Colic lymph node (tissue), 1 donor: ENCODE data around the gene NOTCH2NLR.

- PRO-cap = no peak
Observed at GRCh38 chr1:117659620-117660342, 53.9 kb downstream of the TENT5C start.

GRCh38 chr1:117820923-117821366 is 108.5 kb downstream of the GDAP2 start:
- PRO-cap = no peak

DNA sequence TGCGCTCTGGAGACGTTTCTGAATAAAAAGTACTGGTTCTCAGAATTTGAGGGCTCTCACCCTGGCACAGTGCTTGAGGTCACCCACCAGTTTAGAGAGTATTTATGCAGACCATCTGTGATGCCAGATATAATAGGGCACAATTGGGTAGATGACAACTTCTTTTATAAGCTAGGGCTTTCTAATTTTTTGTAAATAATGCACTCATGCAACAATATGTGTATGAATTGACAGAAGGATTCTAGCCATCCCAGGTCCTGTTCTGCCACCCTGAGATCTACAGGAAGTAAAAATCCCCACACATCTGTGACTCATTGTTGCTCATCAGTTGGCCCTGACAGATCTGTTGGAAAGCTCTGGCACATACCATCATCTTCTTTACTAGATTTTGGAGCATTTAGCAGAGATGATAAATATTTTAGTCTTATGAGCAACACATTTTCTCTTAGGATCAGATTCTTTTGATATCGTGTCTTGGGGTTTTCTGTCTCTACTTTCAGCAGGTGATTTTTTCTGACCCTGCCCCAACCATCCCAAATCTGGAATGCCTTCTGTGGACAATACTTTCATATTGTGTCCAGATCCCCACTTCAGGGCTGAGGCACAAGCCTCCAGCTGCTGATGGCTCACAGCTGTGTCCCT is 103.0 kb downstream of the GDAP2 start:
- PRO-cap = no peak

- PRO-cap = no peak
Observed at GRCh38 chr1:118812472-118812867, 175.7 kb downstream of the TBX15 start.

- PRO-cap = no peak
Observed at GRCh38 chr1:118988524-118988748, 293 bp upstream of the TBX15 start.

DNA sequence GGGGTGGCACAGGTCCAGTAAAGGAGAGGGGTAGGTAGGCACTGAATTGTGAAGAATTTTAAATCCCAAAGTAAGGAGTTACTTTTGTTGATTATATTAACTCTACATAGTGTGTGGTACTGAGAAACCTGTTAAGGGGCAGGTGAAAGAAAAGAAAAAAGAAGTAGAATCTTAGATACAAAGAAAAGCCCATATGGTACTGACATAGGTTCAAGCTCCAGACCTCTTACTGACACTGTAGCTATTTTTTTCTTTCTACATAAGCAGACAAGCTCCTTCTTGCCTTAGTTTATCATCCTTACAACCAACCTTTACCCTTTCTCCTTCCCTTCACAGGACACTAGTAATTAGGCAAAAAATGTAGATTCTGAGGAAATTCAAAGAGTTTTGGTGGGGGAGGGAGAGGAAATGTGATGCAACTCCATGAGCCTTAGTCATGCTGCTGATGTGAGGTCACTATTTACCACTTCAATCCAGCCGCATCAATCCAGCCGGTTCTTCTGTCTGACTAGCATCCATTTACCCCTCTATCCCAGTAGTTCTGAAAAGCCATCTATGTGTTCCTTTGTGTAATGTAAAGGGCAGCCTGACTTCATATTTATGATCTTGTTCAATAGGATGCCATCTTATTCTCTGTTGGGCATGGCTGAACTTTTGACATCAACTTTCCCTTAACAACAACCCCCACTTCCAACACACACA is 2.3 kb downstream of the ZNF697 start:
- PRO-cap = no peak

DNA sequence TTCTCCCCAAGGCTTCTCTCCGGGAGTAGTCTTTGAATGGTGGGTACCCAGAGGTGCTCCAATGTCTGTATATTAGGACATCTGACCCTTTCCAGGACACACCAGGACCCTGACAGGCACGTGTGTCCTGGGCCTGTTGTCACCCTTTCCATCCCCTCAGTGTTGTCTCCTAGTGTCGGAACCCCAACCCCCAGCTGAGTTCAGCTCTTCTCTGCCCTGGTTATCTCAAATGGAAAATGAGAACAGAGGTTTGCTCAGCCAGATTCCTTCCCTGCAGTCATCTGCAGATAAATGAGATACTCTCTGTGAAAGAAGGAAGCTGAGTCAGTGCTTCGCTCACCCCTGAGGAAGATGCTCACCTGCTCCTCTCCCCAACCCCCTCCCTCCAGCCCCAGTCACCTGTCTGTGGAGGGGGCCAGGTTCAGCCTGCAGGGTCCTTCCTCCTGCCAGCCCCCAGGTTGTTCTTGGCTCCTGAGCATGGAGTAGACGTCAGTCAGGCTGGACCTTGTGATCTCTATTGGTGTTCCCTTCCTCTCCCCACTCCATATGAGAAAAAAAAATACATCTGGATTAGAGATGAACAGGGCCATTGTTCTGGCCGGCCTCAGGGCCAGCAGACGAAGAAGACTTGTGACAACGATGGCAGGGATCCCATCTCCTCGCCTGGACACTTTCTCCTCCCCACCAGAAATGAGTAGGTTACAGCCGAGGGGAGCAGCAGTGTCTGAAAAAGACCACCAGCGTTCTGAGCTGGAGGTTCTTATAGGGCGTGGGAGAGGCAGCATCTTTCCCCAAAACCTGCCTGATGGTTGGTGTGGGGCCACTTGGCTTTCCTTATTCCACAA is 20.9 kb downstream of the PHGDH start:
- PRO-cap = no peak

DNA sequence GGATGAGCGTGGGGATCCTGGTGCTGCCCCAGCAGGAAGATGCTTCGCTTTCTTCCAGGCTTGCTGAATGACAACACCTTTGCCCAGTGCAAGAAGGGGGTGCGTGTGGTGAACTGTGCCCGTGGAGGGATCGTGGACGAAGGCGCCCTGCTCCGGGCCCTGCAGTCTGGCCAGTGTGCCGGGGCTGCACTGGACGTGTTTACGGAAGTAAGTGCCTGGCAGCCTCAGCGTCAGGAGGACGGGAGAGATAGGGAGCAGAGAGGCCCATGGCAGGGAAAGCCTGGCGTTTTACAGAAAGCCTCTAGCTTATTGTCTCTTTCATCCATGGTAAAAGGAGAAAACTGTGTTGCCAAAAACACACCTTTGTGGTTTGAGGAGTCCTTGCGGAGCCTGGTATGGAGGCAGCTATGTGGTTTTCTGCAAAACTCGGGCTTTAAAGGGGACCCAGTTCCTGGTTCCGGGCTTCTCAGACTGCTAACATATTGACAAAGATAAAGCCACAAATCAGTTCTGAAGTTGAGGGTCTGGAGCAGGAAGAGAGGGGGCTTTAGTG is 23.6 kb downstream of the PHGDH start:
- PRO-cap = no peak

GRCh38 chr1:119806503-119806964 is 4.7 kb downstream of the REG4 start:
- PRO-cap = no peak

GRCh38 chr1:119918122-119918635 is 21.9 kb upstream of the ADAM30 start:
- PRO-cap = no peak

GRCh38 chr1:120453612-120454012 is 38.8 kb downstream of the NBPF8 start:
- PRO-cap = no peak

DNA sequence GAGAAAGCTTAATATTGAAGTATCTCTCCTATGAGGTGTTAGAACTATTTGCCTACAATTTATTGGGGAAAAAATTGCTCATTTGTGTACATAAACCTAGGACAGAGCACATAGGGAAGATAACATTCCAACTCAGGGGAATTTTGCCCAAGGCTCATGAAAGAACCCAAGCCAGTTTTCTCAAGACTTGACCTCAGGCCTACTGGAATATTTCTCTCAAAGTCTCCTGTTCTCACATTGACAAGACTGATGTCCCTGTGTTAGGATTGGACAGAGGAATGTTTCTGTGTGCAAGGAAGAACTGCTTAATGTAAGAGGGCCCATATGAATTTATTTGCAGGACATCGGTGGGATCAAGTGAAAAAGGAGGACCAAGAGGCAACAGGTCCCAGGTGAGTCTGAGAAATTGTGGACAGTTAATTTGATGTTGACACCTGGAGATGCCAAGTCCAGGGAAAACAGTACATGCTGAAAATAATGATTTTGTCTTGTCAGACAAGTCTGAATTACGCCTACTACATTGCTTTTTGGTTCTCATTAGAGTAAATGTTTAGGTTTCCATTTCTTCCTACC is 45.5 kb downstream of the NBPF8 start:
- PRO-cap = no peak

DNA sequence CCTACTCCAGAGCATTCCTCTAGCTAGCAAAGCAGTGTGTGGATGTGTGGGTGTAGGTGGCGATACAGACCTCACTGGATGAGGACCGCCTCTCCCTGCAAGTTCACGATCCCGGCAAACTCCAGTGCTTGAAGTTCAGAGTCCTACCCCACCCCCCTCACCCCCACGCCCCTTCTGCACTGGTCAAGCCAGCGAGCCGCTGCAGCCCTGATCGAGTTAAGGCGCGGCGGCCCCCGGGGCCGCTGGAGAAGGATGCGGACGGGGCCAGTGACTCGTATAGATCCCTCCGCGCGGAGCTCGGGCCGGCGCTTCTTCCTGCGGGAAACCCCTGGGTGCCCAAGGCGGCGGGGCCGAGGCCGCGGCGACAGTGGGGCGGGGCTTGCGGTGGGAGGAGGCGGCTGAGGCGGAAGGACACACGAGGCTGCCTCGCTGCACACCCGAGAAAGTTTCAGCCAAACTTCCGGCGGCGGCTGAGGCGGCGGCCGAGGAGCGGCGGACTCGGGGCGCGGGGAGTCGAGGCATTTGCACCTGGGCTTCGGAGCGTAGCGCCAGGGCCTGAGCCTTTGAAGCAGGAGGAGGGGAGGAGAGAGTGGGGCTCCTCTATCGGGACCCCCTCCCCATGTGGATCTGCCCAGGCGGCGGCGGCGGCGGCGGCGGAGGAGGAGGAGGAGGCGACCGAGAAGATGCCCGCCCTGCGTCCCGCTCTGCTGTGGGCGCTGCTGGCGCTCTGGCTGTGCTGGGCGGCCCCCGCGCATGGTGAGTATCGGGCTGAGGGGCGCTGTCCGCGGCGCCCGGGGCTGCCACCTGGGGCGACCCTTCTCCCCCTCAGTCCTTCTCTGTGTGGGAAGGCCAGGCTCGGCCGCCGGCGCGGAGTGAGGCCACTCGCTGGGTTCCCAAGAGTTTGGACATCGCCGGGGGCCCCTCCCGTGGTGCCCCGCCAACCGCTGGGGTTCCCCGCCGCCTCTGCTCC is at the start of gene NOTCH2NLR:
Gene NOTCH2NLR, plus strand, starts transcription at position 451 of the 970 bp plus-strand sequence.
- PRO-cap = no peak

- PRO-cap = no peak
Observed at GRCh38 chr1:120844068-120845240, 45.1 kb upstream of the PPIAL4A start.

- PRO-cap = unidirectional peak, minus-strand start at chr1:120850911
Observed at GRCh38 chr1:120850182-120851060, 39.1 kb upstream of the PPIAL4A start.

- PRO-cap = no peak
Observed at GRCh38 chr1:120914036-120914673, 24.6 kb downstream of the PPIAL4A start.

DNA sequence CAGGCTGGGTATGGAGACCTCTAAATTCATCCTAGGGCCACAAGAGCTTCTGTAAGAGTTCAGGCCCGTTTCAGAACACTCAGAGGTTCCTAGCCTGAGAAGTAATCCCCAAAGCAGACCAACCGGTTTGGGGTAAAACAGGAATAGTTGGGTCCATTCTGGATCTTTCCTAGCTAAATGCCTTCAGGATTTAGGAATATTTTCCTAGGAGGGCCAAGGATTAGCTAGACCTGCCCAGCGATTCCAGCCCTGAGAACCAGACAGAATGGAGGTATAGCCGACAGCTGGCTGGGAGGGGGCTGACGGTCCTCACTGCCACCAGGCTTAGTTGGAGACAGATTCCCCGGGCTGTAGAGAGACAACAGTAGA is 85.8 kb downstream of the FAM72B start:
- PRO-cap = no peak

DNA sequence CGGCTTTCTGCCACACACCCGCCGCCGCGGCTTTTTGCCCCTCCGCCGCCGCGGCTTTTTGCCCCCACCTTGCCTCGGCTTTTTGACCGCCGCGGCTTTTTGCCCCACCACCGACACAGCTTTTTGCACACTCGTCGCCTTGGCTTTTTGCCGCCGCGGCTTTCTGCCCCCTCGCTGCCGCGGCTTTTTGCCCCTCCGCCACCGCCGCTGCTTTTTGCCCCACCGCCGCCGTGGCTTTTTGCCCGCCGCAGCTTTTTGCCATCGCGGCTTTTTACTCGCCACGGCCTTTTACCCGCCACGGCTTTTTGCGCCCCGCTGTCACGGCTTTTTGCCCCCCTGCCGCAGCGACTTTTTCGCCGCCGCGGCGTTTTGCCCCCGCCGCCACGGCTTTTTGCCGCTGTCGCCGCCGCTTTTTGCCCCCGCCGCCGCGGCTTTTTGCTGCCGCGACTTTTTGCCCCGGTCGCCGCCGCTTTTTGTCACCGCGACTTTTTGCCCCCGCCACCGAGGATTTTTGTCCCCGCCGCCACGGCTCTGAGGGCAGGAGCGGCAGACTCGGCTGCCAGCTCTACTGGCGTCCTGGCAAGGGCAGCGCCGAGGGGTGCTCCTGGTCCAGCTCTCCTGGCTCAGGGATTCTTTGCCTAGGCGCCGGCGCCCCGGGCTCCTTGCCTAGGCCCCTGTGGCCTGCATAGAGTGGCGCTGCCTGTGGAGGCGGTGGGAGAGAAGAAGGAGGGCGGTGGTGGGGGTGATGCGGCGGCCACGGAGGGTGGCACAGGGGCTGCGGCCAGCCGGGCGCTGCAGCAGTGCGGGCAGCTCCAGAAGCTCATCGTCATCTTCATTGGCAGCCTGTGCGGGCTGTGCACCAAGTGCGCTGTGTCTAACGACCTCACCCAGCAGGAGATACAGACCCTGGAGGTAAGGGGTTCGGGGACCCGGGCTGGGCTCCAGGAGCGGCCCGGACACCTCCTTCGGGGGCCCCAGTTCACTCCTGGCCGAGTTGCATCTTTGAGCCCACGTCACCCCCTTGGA is 211.9 kb downstream of the SRGAP2C start:
- PRO-cap = unidirectional peak, minus-strand start at position 474 of the sequence

DNA sequence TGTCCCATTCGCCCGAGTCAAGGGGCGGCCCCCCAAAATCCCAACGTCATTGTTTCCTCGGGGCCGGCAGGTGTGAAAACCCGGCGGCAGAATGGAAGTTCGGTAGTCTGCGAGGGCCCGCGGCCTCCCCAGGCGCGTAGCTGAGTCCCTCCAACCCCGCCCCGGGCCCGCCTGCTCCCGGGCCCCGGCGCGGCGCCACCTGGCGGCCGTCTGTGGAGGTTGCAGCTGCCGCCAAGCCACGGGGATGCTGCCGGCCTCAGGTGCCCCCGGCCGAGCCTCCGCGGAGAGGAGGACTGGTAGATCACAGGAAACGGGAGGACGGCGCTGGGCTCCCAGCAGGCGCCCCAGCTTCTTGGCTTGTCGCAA is 20.9 kb downstream of the H3-7 start:
- PRO-cap = no peak

DNA sequence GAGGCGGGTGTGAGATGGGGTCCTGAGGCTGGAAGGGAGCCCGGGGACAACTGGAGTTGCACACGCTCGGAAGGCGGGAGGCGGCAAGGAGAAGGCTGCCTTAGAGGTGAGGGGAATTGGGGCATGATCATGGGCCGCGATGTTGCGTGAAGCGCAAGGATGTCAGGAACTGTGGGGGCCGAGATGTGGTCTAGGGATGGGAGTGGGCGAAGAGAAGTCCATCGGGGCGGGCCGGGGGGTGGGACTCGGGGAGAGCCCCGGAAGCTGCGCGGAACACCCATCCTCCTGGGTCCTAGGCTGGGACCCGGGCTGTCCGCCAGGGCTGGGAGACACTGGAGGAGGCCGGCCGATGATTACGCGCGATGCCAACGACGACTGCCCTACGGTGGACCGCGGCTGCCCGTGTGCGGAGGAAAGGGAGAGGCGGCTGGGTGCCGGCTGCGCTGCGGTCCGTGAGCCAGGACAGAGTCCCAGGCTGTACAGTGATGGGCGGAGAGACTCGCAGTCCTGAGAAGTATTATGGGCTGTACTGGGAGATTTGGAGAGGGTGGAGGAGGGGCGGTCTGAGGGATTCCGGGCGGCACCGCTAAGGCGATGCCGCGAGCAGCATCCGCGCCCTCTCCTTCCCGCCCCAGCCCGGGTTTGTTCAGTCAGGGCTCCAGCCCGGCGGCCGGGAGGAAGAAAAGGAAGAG is 466 bp downstream of the SRGAP2B start:
- PRO-cap = unidirectional peak, minus-strand start at position 470 of the sequence